Zone of skin (tissue), 1 donor: ENCODE measurements around a stretch of chr3.

DNA sequence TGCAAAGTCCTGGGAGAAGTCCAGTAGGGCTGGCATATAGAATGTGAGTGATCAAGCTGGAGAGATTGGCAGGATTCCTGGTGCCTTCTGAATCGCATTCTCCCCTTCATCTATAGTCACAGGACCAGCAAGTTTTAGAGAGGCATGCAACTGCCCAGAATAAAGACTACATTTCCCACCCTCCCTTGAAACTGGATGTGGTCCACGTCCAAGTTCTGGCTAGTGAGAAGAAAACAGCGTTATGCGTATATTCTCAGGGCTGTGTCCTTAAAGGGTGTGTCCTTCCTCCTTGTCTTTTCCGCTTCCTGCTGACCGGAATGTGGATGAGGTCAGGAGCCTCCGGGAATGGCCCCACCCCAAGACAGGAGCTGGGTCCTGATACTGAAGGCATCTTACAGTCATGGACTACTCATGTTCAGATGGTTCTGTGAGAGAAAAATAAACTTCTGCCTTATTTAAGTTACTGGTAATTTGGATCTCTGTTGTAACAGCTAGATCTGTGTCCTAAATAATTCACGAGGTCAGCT, 20.2 kb downstream of the CHST2 start:
- RRBS, result no CpG with 5 or more reads among the region's 8 CpGs

GRCh38 chr3:143160269-143160699, 40.7 kb downstream of the CHST2 start:
- RRBS, result 100% methylated on average over 1 of the region's 11 CpGs

DNA sequence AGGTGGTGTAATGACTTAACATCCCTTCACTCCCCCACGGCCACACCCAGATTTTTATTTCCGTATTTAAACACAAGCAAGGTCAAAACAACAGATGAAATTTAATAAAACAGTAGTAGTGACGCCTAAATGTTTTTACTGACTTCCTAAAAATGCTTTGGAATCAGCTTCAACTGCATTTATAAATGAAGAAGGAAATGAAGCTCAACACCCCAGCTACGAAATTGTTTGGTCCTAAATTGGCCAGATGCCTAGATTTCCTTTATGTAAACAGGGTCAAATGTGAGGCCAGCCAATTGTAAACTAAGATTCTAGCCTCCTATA, 324.4 kb downstream of the CHST2 start:
- RRBS, result no CpG with 5 or more reads among the region's 4 CpGs

GRCh38 chr3:143547372-143548114, 300.7 kb downstream of the SLC9A9 start:
- RRBS, result no CpG with 5 or more reads among the region's 6 CpGs

GRCh38 chr3:143600767-143601296, 247.4 kb downstream of the SLC9A9 start:
- RRBS, result no CpG with 5 or more reads among the region's 1 CpG

- RRBS, result no CpG with 5 or more reads among the region's 10 CpGs
Observed at GRCh38 chr3:143786204-143787298, 61.7 kb downstream of the SLC9A9 start.

DNA sequence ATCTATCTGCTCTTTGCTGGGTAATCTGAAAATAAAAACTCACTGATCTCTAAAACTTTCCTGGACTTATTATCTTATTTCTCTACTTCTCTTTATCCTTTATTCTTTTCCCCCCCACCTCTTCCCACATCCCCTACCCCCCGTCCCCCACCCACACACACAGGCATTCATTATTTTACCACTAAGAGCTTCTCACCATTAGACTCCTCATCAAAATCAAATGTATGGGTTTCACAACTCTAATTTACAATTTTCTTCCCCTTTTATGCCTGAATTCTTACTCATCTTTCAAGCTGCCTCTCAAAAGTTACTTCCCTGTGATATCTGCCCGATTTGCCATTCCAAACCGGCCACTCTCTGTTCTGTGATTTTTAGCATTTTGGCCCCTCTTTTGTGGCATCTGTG, 42.3 kb downstream of the SLC9A9 start:
- RRBS, result no CpG with 5 or more reads among the region's 3 CpGs

DNA sequence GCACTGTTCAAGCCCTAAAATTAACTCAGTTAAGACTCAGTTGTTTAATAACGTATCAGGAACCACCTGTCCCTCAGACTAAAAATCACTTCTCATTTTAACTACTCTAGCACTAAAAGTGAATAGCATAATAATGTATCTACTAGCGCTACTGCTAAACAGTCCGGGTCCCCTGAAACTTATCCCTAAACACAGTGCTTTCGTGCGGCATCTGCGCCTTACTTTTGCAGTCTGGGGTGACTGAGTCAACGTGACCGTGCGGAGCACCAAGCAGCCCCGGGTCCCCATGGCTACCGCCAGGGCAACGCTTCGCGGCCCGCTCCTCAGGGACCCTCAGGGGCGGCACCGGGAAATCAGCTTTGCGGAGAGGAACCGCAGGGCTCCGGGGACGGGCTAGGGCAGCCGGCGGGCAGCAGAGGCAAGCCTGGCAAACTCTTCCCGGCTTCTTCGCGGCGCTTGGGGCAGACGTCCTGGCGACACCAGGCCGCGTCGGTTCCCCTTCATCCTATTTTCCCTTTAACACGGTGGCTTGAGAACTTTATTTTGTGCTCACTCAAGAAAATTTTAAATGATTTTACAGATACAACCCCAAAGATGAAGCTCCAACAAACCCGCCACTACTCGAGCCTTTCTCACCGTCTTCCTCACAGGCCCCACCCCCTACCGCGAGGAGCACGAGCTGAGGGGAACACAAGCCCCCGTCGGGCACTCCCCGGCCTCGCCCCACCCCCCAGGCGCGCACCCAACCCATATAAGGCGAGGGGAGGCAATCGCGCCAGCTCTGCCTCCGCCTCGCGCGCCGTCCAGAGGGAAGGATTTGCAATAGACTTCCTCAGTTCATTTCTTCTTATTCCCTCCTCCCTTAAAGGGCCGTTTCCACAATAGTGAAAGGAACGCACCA, 682 bp upstream of the DIPK2A start:
- RRBS, result 2% methylated on average over 17 of the region's 55 CpGs

GRCh38 chr3:143972285-143973014, 827 bp downstream of the DIPK2A start:
- RRBS, result no CpG with 5 or more reads among the region's 88 CpGs

DNA sequence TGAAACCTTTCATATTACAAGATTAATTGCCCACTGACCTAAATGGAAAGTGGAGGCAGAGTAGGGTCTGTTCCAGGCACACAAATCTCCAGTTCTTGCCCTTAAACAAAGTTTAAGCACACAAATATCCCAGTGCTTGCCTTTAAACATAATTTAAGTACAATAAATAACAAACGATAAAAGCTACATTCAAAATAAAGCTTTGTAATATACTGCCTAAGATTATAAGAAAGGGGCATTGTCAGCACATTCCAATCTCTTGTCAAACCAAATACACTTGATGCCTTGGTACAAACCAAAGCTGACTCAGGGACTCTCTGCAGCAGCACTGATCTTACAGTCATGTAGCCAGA, 18.4 kb downstream of the PLOD2 start:
- RRBS, result no CpG with 5 or more reads among the region's 1 CpG

GRCh38 chr3:146143725-146144503, 17.1 kb downstream of the PLOD2 start:
- RRBS, result no CpG with 5 or more reads among the region's 6 CpGs

DNA sequence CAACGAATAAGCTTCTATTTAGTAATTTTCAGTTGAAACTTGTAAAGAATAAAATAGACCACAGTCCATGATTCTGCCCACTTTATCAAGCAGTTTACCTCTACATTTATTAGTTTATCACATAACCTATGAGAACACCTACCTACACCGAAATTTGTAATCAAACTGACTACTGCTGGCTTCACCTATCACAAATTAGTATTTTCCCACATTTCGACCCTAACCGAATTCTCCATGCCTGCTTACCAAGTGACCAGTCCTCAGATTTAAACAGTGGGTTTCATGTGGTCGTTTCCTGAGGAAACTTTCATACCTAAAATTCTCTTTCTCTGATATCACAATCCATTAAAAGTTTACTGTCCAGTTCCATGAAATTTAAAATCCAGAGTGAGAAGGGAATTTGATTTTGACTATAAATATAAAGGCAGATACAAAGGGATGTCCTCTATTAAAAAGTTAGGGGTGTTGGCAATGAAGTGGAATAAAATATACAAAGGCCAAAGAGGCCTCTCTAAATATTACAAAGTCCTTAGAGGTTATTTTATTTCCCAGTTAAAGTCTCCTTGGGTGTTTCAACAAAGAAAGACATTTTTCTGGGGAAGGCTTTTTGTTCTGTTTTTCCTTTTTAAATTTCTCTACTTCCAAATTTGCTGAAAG, 1.9 kb downstream of the PLOD2 start:
- RRBS, result no CpG with 5 or more reads among the region's 5 CpGs

GRCh38 chr3:146165522-146166020, 4.6 kb upstream of the PLOD2 start:
- RRBS, result no CpG with 5 or more reads among the region's 5 CpGs

GRCh38 chr3:147187795-147188147, 218.6 kb downstream of the ZIC4 start:
- RRBS, result no CpG with 5 or more reads among the region's 4 CpGs

DNA sequence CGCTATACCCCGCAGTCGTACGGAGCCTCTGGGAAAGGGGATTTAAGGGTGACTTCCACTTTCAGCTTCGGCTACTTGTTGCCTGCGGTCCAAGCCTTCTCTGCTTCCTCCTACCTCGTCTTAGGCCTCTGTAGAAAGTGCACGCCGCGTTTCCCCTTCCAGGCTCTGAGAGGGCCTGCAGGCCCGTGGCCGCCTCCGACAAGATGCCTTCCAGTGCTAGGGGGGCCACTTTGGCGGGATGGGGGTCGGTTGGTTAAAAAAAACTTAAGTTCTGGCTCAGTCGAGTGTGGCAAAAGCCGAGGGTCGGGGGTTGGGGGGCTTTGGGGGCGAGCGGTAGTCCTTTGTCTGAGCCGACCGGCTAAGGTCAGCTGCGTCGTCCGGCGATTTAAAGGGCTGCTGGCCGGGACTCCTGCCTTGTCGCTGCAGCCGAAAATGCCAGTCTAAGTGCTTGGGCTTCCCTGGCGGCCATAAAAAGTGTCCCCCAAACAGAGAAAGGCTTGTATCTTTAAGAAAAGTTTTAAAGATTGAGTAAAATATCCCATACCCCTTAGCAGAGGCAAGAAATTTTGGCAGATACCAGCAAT, 8.0 kb downstream of the ZIC4 start:
- RRBS, result no CpG with 5 or more reads among the region's 30 CpGs

GRCh38 chr3:147407159-147407692, 883 bp upstream of the ZIC4 start:
- RRBS, result 7% methylated on average over 6 of the region's 21 CpGs

DNA sequence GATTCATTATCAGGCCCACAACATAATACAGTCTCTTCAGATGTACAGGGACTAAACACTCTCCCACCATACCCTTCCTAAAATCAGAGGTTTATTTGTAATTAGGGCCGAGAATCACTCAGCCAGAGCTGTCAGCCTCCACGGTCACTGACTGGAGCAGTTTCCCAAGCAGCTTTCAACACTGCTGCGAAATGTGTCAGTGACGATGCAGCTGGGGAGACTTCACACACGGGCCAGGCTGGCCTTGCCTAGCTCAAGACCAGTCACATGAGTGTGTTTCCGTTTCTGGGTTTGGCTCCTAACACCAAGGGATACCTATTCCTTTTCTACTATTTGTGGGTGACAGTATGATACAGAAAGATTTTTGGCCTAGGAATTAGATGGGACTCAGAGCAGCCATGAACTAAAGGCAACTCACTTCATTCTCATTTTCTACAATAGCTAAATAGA, 272.0 kb downstream of the ZIC1 start:
- RRBS, result no CpG with 5 or more reads among the region's 6 CpGs

DNA sequence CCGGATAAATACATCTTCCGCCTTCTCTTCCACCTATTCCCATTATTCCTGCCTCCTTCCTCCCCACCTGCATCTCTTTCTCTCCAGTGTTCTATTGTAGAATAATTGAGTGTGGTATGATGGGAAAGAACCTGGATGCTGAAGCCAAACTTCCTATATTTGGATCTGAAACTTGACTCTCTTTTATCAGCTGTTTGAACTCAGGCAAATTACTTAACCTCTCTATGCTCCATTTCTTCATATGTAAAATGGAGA, 323.1 kb downstream of the ZIC1 start:
- RRBS, result no CpG with 5 or more reads among the region's 2 CpGs

GRCh38 chr3:148737403-148737636, 39.6 kb downstream of the AGTR1 start:
- RRBS, result no CpG with 5 or more reads among the region's 1 CpG